Rectum (tissue), 1 donor: ENCODE data around the genes CLEC20A, NPHS2 and FAM163A.

DNA sequence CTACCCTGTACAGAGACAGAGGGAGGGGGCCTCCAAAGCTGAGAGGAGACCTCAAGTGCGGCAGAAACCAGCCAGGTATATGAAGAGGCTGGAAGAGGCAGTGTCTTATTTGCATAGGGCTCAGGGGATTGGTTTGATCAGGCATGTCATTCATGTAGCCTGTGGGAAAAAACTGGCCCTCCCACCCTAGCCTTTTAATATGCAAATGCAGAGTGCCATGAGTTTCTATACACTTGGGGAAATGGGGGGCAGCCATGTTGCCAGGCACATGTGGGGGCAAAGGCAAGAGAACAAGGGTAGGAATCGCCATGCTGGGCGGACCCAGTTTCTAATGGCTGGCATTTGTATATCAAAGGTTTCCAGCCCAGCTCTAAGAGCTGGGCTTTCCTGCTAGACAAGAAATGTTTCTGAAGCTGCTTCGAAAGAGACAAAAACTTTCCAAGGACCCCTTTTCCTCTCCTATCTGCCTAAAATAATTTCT is 172.8 kb downstream of the RASAL2 start:
- PRO-cap = no peak

- PRO-cap = no peak
These were observed 185.4 kb downstream of the CLEC20A start for GRCh38 chr1:178311245-178311881.

GRCh38 chr1:178408950-178409337 is 87.8 kb downstream of the CLEC20A start:
- PRO-cap = no peak

GRCh38 chr1:178409391-178410587 is 87.0 kb downstream of the CLEC20A start:
- PRO-cap = no peak

- PRO-cap = no peak
These were observed at the start of gene CLEC20A for GRCh38 chr1:178496730-178497197. TSS of gene CLEC20A (minus strand) at chr1:178496964.

- PRO-cap = unidirectional peak, plus-strand start at chr1:178579830
These were observed 66.5 kb downstream of the TEX35 start for GRCh38 chr1:178578932-178580202.

- PRO-cap = no peak
These were observed 60.8 kb upstream of the RALGPS2 start for GRCh38 chr1:178664239-178664592.

DNA sequence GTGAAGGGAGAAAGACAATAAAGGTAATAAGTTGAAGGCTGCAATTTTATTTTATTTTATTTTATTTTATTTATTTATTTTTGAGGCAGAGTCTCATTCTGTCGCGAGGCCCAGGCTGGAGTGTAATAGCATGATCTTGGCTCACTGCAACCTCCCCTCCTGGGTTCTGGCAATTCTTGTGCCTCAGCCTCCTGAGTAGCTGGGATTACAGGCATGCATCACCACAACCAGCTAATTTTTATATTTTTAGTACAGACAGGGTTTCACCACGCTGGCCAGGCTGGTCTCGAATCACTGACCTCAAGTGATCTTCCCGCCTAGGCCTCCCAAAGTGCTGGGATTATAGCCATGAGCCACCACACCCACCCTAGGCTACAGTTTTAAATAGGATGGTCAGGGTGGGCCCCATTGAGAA is 62.9 kb upstream of the FAM20B start:
- PRO-cap = no peak

DNA sequence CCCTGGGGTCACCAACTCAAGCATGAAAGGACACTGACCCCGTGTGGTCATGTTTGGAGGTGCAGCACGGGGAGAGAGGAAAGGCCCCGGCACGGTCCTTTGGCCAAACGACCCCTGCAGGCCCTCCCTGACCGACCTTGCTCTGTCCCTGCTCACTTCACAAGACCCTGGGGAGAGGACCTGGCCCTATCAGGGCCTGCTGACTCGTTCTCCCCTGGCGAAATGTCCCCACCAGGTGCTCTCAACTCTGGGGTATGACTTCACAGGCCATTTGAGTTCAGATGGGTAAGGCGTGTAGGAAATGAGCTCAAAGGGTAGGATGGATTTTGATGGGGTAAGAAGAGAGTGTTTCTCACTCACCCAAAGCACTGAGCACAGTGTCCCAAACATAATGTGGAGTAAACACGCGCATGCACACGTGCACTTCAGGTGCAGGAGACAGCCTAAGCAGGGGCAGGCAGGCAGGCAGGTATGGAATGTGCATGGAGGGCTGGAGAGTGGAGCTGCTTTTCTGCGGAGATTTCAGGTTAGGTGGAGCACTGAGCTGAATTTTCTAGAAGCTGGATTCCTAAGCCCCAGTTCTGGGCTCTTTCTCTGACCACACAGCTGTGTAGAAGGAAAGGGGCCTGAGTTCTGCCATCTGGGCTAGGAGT is 22.7 kb upstream of the FAM20B start:
- PRO-cap = no peak

- PRO-cap = no peak
These were observed 3.9 kb downstream of the FAM20B start for GRCh38 chr1:179029227-179030352.

- PRO-cap = no peak
These were observed 23.2 kb downstream of the TOR3A start for GRCh38 chr1:179104995-179105559.

DNA sequence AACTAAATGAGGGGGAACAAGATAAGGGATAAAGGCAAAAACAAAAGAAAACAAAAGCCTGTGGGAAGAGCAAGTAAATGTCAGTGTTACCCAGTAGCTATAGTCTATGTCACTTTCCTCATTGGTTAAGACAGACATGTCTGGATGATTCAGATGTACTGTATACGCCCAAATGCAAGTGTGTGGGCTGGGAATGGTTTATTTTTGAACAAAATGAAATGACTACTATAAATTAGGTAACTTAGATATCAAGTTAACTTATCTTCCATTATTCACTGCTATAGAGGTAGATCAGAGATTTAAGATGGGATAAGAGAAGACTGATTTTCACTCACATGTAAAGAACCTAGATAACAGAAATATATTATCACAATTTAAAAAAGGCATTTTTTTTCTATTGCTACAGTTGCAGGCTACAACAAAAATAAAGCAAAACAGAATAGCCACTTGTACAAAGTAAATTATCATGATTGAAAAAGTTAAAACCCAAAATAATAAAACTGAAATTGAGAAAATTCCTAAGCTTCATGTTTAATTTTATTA is 60.1 kb downstream of the TOR3A start:
- PRO-cap = no peak

DNA sequence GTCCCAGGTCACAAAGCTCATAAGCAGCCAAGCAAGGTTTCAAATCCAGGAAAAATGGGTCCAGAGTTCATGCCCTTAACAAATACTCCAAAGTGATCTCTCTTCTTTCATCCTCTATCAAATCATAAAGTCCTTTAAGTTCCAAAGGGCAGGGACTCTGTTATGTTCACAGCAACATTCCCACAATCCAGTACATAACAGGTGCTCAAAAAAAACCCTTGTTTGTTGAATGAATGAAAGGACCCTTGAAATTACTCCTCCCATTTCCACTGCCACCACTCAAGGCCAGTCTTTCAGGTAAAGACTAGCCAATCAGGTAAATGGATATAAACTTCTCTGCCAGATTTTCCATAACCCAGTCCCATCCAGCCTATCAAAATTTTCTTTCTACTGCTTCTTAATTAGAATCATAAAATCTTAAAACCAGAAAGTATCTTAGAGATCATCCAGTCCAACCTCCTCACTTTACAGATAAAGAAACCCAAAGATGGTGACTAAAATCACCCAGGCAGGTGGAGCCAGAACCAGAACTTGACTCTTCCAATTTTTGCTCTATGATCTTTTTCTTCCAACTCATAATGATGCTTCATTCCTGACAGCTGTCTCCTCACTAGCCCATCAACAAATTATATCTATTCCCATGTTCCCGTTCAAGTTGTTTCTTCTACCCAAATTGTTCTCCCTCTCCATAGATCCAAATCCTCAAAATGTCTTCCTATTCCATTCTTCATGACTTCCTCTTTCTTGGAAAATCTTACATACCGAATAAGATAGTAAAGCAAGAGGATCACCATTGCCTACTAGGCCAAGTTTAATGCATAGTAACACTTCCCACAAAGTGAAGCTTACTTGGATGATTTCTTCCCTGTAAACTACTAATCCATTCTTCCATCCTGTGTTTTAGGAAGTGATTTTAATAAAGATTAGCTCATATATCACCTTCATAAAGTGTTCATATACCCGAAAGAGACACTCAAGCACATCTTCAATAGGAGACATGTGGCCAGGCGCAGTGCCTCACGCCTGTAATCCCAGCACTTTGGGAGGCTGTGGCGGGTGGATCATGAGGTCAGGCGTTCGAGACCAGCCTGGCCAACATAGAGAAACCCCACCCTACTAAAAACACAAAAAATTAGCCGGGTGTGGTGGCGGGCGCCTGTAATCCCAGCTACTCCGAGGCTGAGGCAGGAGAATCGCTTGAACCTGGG is 2.3 kb downstream of the ABL2 start:
- PRO-cap = no peak

- PRO-cap = no peak
These were observed 24.7 kb downstream of the NPHS2 start for GRCh38 chr1:179550786-179551807.

DNA sequence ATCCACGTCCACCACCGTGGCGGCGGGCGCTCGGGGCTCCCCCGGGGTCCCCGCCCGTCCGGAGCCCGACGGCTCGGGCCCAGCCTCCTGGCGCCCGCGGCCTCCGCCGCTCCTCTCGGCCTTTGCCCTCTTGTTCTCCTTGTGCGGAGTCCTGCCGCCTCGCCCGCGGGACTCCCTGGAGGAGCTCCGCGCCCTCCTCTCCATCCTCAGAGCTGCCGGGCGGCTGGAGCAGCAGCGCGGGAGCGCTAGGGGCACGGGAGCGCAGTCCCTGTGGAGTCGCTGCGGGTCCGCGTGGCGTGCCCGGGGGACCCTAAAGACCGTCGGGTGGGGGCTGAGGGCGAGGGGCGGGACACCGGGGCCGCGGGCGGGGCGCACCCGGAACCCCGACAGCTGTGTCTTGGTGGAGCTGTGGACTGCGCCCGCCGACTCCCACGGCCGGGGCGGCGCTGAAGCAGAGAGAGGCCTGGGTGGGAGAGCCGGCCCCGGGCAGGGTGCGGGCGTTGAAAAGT is at the start of gene NPHS2:
NPHS2 (minus strand) TSS at position 288 of the 509 bp plus-strand sequence.
- PRO-cap = no peak

- PRO-cap = bidirectional peak, plus-strand start at chr1:179743291, minus-strand start at chr1:179743144
These were observed at the start of gene FAM163A for GRCh38 chr1:179743026-179743653. TSS of gene FAM163A (plus strand) at chr1:179743291.

DNA sequence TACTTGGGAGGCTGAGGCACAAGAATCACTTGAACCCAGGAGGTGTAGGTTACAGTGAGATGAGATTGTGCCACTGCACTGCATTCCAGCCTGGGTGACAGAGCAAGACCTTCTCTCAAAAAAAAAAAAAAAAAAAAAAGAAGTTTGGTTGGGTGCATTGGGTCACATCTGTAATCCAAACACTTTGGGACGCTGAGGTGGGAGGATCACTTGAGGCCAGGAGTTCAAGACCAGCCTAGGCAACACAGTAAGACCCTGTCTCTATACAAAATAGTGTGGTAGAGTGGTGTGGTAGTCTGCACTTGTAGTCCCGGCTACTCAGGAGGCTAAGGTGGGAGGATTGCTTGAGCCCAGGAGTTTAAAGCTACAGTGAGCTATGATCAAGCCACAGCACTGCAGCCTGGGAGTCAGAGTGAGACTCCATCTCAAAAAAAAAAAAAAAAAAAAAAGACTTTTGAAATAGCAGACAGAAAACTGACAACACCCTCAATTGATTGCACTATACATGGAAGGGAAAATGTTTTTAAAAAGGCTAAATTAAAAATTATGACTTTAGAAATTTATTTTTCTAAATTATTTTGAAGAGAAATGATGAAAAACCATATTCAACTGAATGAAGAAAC is 34.1 kb downstream of the TOR1AIP2 start:
- PRO-cap = no peak

DNA sequence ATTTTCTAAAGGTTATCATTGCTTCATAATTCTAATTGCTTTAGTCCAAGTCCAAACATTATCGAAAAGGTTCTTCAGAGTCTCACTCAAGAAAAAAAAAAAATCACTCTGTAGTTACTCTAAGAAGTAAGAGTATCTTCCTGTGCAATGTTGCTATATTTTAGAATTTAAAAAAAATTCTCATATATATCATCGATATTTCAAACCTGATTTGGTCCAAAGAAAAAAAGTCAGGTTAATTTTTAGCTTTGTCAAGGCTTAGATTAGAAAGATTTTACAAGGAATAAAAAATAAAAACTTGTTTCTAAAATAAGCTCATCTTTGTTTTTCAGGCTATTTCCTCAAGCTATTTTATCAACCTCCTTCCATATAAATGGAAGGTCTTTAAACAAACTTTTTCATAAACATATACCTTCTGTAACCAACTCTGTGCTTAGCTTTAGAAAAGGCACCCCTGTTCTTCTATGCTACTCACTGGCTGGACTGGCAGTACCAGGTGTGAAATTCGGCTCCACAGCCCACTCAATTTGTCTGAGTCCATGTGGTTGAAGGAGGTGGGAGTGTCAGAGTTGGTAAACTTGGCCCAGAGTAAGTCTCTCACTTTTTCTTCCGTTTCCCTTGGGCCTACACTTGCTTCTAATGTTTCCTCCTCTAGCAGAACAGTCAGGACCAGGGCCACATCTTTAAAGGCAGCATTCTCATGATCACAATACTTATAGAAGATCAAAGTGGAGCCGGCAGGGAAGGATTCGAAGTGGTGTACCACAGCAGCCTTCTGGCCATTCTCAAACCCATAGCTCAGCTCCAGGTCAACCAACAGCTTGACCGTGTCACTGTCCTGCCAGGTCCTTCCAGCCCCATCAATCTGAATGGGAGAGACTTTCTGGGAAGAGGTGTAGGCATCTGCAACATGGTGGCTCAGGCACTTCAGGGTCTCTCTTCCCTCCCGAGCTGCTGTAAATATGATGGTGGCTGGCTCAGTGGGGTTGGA is 31.7 kb downstream of the TOR1AIP2 start:
- PRO-cap = no peak

- PRO-cap = bidirectional peak, plus-strand start at chr1:179882779, minus-strand start at chr1:179882934
These were observed 692 bp downstream of the TOR1AIP1 start for GRCh38 chr1:179882881-179883072.

- PRO-cap = no peak
These were observed 1.1 kb upstream of the CEP350 start for GRCh38 chr1:179953539-179953879.